MCF 10A (cell line): ENCODE data around the genes ANGPTL2 and GARNL3.

GRCh38 chr9:125437231-125437468 lies 175.5 kb downstream of the GAPVD1 start:
- PRO-cap: no peak
- RRBS: no CpG with 5 or more reads among the region's 5 CpGs

DNA sequence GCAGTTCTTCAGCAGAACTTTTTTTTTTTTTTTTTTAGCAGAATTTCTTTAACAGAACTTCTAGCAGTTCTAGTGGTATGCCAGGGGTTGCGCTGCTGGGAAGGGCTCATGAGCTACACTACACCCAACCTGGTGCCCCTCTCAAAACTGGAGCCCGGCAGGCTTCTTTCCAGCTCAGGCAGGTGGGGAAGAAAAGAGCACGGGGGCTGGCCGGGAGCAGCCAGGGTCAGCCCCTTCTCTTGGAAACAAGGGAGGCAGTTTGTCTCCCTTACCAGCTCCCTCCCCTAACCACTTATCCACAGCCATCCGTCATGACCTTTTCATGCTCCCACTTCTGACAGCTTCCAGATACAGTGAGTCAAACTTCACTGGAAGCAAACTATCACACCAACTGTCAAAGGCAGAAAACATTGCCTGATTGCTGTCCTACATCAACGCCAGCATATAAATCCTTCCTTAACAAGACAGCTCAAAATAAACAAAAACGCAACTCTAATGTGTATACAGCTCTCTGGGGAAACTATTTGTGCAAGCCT lies 211.5 kb downstream of the GAPVD1 start:
- PRO-cap: no peak
- RRBS: 97% methylated on average over 1 of the region's 7 CpGs

DNA sequence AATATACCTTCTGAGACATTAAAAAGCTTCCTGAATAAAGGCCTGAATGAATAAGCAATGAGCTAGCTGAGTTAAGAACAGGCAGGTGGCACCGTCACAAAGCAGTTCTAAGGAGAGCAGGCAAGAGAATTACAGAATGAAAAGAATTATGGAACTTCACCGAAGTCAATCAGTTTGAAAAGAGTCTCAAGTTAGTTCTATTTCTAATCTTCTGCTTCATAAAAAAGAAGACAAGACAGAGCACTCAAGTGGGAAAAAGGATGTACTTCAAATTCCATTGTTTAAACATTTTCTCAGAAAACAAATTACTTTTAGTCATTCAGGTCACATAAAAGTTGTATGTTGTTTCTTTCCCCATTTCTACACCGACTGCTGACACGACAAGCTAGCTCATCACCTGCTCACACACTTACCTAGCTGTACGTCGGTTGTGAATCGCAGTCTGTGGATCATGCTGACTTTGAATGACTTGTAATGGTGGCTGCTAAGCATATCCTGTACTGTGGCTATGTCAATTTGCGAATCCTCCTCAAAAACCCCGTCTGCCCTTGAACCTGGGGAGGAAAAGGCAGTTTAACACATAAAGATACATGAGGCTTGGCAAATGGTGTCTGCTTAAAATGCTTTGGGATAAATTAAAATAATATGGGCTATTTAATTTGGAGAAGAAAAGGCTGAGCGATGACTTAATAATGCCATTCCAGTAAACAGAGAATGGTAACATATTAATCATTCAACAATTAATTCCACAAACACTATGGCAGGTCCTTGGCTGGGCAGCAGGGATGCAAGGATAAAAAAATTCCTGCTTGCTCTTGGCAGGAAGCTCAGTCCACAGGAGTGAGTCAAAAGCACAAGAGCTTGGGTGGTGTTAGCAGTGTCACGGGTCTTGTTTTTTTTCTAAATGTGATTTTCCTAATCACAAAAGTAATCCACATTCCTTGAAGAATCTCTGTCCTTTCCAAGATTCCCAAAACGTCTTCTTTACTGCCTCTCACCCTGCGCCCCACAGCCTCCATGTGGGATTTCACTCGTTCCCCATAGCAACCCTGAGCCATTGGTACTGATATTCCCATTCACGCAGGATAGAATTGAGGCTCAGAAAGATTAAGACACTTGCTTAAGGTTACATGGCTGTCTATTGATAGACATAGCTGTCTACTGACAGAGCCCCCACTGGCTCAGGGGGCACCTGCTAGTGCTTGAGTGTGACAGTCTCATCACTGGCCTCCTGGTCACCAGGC lies 222.6 kb downstream of the MAPKAP1 start:
- PRO-cap: no peak
- RRBS: no CpG with 5 or more reads among the region's 15 CpGs

DNA sequence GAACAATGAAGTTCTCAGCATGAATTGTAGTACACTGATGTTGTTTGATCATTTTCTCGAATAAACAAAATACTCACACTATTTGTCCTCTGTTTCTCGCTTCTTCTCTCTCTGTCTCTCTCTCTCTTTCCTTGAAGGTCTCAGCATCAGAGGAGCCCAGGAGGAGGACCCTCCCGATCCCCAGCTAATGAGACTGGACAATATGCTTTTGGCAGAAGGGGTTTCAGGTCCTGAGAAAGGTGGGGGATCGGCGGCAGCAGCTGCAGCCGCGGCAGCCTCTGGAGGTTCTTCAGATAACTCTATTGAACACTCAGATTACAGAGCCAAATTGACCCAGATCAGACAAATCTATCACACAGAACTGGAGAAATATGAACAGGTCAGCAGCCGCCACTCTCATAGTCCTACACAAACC lies 168.4 kb downstream of the PBX3 start:
- PRO-cap: no peak
- RRBS: no CpG with 5 or more reads among the region's 8 CpGs

GRCh38 chr9:126151576-126152009 lies 175.0 kb upstream of the MVB12B start:
- PRO-cap: no peak
- RRBS: no CpG with 5 or more reads among the region's 6 CpGs

DNA sequence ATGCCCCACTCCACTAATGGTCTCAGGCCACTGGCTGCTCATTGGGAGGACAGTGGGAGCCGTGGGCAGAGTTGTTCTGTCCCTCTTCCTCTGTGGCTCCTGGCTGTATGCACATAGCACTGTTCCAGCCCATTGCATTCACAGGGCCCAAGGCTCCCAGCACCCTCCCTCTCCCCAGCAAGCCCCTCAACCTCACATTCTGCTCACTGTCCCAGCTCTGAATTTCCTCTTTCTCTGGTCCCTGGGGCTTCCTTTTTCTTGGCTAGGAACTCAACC lies 17.2 kb upstream of the MVB12B start:
- PRO-cap: no peak
- RRBS: no CpG with 5 or more reads among the region's 1 CpG

DNA sequence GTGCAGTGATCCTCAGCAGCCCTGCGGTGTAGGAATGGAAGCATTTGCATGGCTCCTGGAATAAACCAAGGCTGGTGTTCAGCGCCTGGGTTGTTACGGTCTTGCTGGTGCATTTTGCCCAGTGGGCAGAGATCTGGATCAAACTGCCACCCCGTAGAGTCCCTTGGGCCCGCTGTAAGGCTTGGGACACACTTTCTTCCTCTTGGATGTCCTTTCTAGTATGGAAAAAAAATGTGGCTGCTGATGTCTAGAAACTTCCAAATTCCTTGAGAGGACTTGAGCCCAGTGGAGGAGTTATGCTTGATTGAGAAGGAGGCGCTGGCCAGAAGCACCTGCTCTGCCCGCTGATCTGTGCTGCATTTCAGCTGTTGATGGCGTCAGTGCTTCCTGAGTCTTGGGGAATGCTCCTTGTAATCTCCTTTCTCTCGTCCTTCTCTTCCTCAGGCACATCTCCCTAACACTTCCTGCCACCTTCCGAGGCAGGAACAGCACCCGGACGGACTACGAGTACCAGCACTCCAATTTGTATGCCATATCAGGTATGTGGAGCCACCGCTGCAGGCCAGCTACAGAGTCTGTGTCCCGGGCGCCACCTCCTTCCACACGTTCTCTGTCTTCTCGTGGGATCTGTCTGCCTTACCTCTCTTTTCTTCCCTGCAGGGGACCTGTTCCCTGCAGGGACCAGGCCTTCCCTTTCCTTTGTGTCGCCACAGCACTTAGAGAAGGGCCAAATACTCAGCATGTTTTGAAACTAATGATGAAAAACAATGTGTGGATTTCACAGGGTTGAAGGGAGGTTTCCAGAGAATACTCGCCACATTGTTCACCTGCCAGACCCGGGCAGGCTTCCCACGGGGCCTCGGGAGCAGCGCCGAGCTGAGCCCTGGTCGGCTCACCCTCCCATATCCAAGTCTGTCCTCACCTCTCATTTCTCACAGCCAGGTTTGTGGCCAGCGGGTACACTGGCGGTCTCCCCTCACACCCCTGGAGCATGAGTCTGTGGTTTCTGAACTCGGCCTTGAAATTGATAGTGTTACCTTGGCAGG lies 95.1 kb downstream of the MVB12B start:
- PRO-cap: no peak
- RRBS: 98% methylated on average over 5 of the region's 29 CpGs

- PRO-cap: no peak
- RRBS: no CpG with 5 or more reads among the region's 14 CpGs
Measured at GRCh38 chr9:126525356-126525774, 88.4 kb upstream of the LMX1B start.

DNA sequence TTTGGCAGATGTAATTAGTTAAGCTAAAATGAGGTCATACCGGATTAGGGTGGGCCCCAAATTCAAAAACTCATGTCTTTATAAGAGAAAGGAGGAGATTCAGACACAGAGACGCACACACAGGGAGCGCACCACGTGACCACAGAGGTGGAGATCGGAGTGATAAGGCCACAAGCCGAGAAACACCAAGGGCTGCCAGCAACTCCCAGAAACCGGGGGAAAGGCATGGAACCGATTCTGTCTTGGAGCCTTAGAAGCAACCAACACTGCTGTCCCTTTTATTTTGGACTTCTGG lies 31.8 kb upstream of the LMX1B start:
- PRO-cap: no peak
- RRBS: no CpG with 5 or more reads among the region's 8 CpGs

- PRO-cap: no peak
- RRBS: 92% methylated on average over 2 of the region's 21 CpGs
Measured at GRCh38 chr9:126664966-126665555, 51.3 kb downstream of the LMX1B start.

DNA sequence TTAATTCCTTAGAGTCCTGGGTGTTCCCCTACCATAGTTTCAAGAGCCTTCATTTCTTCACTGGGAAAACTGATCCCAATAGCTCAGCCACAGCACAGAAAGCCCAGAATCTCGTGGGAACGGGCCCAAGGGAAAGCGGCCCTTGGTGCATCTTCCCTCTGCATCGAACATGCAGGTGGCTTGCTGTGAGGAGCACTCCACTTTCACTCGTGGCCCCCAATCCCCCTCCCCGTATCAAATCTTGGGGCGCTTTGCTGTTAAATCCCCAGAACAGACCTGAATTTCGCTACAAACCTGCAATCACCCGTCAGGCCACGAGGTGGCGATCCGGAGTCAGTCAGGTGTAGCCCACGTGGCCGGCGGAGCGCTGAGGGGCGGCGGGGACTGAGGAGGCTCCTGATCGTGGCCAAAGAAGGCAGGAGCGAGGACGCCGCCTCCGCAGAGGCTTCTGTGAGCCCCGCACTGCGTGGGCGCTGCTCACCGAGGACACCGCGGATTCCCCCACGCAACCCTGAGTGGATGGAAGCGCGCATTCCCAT lies 91.5 kb downstream of the LMX1B start:
- PRO-cap: unidirectional peak, plus-strand start at position 351 of the sequence
- RRBS: no CpG with 5 or more reads among the region's 32 CpGs

GRCh38 chr9:126861716-126861915 lies 1.2 kb downstream of the ZBTB34 start:
- PRO-cap: no peak
- RRBS: no CpG with 5 or more reads among the region's 3 CpGs

DNA sequence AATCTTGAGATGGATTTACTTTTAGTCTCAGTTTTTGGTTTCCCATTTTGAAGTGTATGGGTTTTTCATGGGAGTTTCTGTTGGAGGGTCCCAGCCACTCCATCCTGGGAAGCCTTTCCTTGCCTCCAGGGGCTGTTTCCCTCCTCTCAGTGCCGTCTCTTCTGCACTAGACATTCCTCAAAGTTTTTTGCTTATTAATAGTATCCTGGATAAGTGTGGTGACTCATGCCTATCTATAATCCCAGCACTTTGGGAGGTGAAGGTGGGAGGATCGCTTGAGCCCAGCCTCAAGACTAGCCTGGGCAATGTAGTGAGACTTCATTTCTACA lies 43.0 kb downstream of the RALGPS1 start:
- PRO-cap: unidirectional peak, minus-strand start at position 170 of the sequence
- RRBS: no CpG with 5 or more reads among the region's 2 CpGs

- PRO-cap: no peak
- RRBS: no CpG with 5 or more reads among the region's 15 CpGs
Measured at GRCh38 chr9:127107786-127108278, 14.6 kb downstream of the ANGPTL2 start.

- PRO-cap: no peak
- RRBS: 44% methylated on average over 6 of the region's 37 CpGs
Measured at GRCh38 chr9:127121883-127122866, at the start of gene ANGPTL2. Gene ANGPTL2, minus strand, starts transcription at chr9:127122635.

DNA sequence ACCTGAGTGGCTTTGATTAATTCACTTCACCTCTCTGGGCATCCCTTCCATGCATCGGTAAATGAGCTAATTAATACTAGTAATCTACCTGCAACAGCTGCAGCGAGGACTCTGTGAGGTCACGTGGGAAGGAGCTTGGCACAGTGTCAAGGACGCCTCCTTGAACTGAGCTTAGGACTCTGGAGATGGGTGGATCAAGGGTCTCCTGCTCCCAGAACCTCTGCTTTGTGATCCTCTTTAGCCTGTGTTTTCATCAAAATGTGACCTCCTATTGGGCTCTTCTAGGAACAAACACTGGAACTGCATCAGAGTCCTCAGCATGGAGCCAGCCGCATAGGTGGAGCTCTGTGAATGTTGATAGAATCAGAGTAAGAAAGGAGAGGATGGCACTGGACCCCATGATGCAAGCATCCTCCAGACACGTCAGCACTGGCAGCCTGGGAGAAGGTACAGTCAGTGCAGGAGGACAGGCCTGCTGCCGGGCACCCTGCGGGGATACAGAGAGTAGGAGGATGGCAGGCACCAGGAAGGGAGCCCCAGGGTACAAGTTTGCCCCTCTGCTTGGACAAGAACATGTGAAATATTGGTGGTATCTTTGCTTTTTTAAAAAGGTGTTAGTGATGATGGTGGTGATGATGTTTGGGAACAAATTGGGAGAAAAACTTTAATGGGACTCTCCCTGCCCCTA lies 1.0 kb upstream of the ANGPTL2 start:
- PRO-cap: no peak
- RRBS: no CpG with 5 or more reads among the region's 8 CpGs

DNA sequence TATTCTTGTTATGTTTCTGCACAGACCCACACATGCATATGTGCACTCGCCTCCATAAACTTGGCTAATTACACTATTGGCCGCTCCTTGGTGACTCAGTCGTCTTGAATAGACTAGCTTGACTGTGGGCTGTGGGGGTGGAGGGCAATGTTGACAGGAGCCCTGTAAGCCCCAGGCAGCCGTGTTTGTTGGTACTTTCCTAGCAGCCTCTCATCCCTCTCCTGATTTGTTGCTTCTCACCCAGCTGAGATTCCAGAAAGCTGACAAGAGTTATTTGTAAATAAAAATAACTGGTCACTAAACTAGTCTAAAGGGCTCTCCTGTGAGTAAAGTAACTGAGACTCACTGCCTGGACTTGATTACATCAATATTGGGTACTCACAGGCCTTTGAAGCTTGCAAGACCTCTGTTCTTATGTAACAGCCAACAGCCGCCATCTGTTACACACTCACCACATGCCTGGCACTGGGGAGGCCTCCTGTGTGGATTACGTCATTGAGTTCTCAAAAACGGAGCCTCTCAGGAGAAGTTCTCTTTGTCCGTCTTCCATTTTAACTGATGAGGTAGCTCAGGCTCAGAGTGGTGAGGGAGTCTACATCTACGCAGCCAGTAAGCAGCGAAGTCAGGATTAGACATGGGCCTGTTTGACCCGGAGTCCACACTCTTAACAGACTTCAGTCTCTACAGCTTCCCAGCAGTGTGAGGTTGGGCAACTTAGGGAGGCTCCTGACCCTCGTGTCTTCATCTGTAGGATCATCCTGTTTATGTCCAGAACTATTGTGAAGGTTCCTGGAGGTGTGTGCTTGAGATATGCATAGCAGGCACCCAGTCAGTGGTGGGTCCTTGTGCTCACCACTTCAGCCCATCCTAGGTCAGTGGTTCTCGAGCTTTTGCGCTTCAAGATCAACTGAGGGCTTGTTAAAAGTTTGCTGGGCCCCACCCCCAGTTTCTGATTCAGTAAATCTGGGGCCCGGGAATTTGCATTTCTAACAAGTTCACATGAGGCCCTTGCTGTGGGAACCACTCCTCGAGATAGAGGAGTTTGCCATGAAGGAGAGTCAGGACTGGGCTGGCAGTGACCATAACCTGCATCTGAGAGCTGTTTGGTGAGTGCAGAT lies 8.9 kb upstream of the ANGPTL2 start:
- PRO-cap: no peak
- RRBS: no CpG with 5 or more reads among the region's 16 CpGs

DNA sequence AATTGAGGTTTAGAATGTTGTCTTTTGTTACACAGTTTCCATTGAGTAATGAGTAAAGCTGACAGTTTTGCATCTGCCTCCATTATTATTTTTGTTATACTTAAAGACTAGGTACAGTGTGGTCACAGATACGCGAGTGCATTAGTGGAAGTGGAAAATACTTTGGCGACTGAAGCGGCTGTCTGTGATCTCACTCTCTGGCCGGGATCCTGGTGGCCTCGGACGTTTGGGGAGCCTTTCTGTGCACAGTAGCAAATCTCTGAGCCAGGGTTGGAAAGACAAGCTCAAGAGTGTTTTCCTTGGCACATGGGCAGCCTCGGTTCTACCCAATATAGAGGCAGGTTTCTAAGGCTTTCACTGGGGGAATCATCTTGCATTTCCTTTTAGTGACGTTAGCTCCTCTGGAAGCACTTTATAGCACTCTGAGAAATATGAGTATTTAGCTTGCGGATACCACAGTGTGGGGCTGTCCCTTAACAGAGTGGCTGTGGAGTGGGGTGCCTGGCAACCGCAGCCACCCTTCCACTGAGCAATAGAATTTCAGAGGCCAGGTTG lies 32.3 kb upstream of the ANGPTL2 start:
- PRO-cap: no peak
- RRBS: no CpG with 5 or more reads among the region's 11 CpGs

GRCh38 chr9:127244607-127245739 lies 19.6 kb upstream of the GARNL3 start:
- PRO-cap: bidirectional peak, plus-strand start at chr9:127244983, minus-strand start at chr9:127244973; bidirectional peak, plus-strand start at chr9:127245359, minus-strand start at chr9:127245190
- RRBS: 1% methylated on average over 13 of the region's 55 CpGs

DNA sequence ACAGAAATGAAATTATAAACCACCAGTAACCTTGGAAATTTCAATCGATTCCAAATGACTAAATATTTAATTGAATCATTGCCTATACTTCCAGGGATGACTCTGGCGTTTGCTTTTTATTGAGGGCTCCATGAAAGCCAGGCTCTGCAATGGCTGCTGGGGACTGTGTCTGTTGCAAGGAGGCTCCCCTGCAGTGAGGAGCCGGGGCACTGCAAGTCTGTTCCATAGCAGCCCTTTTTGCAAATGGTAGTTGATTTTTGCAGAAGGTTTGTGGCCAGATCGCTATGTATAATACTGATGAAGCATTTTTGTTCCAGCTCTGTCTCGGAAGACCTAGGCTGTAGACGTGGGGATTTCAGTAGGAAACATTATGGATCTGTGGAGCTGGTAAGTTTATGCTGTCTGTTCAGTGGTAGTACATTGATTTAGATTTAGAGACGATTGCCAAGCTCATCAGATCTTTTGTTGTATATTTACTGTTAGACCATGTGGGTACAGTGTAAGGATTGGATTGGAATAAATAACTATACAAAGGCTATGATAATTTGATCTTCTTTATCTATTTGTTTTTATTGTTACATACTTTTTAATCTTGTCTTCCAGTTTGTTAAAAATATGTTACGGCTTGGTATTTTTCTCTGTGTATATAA lies at the start of gene GARNL3:
Gene GARNL3, plus strand, starts transcription at position 140 of the 650 bp plus-strand sequence.
- PRO-cap: no peak
- RRBS: no CpG with 5 or more reads among the region's 8 CpGs